Left common carotid artery plus branches (tissue), 1 donor: ENCODE results near the genes MVB12A, INSL3 and LRRC25.

GRCh38 chr19:17323905-17324226, 10.8 kb downstream of the ANO8 start:
- PRO-cap: no peak

- PRO-cap: no peak
These were observed 1.0 kb downstream of the ANO8 start for GRCh38 chr19:17333485-17334208.

DNA sequence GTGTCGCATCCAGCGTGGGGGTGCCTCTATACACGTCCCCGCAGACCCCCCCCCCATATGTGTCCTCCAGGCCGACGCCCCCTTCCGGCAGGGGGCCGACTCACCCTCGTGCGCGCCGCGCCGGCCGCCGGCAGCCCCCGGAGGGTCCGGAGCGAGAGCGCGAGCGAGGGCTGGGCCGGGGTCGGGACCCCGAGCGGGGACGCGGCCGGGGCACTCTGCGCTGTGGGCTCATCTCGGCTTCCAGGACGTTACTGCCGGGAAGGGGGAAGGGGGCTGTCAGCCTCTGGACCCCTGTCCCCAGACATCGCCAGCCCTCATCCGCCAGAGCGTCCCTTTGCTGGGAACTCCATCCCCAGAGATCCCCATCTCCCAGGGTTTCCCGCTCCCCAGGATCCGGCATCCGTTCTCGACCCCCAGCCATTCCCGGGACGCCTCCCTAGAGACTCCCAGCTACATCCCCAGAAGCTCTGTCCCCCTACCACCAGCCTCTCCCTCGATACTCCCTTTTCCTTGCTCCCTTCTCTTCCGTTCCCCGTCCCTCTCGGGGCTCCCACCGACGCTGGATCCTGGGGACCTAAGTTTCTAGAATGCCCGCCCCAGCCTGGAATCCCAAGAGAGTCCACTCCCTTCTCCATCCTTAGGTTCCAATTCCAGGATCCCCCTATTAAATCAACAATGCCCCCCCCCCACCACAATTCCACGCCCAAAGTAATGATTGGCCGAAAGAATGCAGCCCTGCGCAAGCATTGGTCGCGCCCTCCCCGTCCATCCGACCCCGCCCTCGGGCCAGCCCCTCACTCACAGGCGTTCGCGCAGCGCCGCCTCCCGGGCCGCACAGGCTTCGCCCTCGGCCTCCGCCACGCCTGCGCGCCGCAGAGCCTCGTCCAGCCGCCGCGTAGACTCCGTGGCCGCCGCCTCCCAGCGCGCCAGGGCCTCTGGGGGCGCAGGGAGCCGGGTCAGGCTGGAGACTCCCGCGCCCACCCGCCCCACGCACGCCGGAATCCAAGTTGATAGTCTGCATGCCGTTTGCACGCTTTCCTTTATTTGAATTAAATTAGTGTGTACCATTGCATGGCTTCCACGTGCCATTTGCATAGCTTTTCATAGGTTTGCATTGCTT, 3.2 kb downstream of the CCDC194 start:
- PRO-cap: unidirectional peak, minus-strand start at position 548 of the sequence

DNA sequence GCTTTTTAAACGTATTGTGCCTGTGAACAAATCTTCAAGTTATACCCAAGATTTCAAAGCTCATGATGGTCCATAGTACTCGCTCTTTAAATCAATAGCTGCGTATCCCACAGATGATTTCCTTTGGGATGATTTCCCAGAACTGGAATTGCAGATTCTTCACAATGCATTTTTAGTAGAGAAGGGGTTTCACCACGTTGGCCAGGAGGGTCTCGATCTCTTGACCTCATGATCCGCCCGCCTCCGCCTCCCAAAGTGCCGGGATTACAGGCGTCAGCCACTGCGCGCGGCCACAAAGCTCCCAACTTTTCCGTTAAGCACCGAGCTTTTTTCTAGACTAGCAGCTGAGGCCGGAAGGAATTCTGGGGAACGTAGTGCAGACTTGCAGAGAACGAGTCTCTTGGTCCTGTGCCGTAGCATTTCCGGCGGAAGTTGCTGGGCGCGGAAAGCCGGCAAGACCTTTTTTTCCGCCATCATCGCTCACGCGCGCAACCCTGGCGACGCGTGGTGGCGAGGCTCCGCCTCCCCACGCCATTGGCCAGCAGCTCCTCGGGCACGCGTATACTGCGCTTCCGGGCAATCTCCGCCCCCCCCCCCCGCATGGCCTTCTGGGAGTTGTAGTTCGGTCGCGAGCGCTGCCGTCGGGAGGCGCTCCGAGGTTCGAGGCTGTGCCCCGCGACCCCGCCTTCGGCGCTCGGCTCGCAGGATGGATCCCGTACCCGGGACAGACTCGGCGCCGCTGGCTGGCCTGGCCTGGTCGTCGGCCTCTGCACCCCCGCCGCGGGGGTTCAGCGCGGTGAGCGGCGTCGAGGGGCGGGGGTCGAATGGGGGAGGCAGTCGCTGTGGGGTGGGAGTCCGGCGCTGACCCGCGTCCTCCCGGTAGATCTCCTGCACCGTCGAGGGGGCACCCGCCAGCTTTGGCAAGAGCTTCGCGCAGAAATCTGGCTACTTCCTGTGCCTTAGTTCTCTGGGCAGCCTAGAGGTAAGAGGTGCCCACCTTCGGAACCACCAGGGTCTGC, at the start of gene MVB12A:
Gene MVB12A, plus strand, starts transcription at position 618 of the 1,019 bp plus-strand sequence.
- PRO-cap: bidirectional peak, plus-strand start at position 644 of the sequence, minus-strand start at position 364 of the sequence

- PRO-cap: no peak
These were observed 5.3 kb downstream of the SLC27A1 start for GRCh38 chr19:17475426-17476141.

DNA sequence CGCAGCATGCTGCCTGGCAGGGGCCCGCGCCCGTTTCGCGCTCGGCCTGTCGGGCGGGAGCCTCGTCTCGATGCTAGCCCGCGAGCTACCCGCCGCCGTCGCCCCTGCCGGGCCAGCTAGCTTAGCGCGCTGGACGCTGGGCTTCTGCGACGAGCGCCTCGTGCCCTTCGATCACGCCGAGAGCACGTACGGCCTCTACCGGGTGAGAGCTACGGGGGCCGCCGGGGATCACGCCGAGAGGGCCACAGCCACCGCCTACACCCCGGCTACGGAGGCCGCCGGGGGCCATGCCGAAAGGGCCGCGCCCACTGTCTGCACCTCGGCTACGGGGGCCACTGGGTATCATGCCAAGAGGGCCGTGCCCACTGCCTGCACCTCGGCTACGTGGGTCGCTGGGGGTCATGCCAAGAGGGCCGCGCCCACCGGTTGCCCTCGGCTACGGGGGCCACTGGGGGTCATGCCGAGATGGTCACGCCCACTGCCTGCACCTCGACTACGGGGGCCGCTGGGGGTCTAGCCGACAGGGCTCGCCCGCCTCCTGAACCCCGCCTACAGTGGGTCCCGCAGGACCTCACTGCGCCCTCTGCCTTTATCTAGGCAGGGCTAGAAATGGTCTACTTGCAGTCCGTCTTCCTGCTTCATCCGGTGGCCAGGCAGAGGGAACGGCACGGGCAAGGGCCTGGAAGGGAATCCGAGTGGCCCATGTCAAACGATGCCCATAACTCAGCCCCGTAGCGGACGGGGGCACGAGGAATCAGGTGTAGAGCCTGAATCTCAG, 499 bp downstream of the PGLS start:
- PRO-cap: no peak

DNA sequence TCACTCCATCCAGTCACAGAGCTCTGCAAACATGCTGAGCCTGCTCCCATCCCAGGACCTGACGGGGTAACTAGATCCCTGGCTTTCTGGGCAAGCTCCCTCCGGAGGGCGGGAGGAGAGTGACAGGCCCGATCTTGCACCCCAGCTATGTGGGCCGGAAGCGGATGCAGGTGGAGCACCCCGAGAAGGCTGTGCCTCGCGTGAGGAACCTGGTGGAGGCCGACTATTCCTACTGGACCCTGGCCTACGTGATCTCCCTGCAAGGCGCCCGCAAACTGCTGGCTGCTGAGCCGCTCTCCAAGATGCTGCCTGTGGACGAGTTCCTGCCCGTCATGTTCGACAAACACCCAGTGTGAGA, 25.1 kb downstream of the COLGALT1 start:
- PRO-cap: no peak

DNA sequence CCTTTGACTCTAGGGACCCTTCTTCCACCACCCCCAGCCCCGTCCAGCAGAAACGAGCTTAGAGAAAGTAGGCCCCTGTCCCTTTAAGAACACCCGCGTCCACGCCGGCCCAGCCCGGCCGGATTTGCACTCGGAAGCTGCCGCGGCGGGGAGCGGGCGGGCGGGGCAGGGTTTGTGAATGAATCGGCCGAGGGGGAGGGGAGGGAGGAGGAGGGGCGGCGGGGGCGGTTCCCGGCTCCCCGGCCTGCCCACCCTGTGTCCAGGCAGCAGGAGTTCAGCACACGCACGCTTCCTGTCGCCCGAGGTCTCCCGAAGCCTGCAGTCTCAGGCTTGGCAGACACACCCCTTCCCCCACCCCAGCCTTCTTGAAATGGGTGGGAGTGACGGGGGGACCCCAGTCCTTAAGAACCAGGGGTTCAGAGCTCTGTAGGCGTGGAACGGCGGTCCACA, 1.5 kb downstream of the UNC13A start:
- PRO-cap: unidirectional peak, plus-strand start at position 295 of the sequence

DNA sequence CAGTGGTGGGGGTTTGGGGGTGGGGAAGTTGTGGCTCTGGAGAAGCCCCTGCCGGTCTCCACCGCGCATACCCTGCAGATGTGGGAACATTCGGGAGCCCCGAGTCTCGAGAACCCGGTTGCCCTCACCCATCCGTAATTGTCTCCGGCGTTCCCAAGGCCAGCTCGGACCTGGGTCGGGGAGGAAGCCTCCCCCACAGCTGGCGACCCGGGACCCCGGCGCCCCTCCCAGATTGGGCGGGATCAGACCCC, 231 bp downstream of the B3GNT3 start:
- PRO-cap: no peak

DNA sequence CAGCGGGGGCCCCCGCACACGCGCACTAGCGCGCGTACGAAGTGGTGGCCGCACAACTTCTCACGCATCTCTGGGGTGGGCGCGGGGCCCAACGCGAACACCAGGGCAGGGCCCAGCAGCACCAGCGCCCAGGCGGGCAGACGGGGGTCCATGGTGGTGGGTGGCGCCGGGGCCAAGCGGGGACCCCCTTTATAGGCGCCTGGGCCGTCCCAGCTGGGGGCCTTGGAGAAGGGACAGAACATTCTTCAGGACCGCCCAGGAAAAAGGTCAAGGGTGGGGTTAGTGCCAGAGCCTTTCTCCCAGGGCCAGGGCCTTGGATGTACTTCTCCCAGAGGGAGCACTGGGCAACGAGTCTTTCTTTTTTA, at the start of gene INSL3:
Gene INSL3, minus strand, starts transcription at position 165 of the 365 bp plus-strand sequence.
- PRO-cap: no peak

GRCh38 chr19:17861872-17862494, 2.3 kb downstream of the RPL18A start:
- PRO-cap: no peak

DNA sequence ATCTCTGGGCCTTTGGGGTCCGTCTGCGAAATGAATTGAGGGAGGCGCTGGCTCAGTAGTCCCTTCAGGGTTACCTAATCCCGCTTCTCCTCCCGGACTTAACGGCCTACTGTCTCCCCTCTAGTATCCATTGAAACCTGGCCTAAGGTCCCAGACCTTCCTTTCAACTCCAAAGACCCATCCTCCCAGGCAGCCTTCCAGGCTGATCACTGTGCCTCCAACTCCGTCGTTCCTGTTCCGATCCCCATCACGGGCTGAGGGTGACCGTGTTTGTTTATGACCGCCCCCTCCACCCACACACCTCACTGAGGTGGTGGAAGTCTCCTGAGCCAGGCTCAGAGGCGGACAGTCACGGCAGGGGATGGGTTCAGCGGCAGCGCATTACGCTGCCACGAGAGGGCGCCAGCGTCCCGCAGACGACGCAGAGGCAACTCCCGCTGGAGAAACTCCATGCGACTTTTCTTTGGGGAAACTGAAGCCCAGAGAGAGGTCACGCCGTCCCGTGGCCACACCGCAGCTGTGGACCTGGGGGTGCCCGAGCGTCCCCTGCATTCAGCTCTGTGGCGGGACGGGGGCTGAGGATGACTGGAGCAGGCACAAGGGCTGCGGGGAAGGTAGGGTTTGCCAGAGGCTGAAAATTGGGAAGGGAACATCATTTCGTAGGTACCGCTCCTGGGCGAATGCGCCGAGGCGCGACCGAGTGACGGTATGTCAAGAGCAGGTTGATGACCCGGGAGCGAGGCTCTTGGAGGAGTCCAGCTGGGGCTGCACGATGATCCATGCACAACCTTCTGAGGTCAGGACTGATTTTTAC, 1.0 kb upstream of the ARRDC2 start:
- PRO-cap: unidirectional peak, plus-strand start at position 466 of the sequence

- PRO-cap: no peak
These were observed 2.6 kb downstream of the PIK3R2 start for GRCh38 chr19:18155316-18156226.

- PRO-cap: no peak
These were observed 3.2 kb downstream of the IFI30 start for GRCh38 chr19:18176568-18177377.

GRCh38 chr19:18253685-18254256, 20.5 kb downstream of the IQCN start:
- PRO-cap: no peak

DNA sequence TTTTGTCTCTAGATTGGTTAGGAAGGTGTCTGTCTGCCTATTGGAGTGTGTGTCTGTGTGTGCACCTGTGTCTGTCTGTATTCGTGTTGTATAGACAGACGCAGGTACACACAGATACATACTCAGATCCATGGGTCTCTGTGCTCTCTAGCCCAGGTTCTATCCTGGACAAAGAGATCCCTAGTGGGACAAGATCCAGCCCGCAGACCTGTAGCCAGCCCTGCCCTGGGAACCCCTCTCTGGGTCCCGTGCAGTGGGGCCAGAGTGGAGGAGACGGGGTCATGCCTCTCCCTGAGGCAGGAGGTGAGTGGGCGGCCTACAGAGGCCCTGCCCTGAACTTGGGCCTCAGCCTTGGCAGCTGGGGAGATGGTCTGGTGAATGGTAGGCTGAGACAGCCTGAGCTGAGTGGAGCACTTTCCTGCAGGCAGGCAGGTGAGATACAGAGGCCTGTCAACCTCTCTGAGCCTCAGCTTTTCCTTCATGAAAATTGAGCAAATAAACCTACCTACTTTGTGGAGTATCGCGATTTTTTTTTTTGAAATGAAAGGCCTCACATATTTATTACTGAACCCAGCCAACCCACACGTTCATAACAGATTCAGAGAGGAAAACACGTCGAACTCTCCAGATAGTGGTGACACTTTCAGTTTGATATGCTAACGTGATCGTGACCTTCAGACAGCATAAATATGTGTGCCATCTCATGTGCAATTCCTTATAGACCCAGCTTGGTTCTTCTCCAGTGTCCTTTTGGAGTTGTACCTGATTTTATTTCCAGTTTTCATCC, 3.4 kb upstream of the JUND start:
- PRO-cap: no peak

DNA sequence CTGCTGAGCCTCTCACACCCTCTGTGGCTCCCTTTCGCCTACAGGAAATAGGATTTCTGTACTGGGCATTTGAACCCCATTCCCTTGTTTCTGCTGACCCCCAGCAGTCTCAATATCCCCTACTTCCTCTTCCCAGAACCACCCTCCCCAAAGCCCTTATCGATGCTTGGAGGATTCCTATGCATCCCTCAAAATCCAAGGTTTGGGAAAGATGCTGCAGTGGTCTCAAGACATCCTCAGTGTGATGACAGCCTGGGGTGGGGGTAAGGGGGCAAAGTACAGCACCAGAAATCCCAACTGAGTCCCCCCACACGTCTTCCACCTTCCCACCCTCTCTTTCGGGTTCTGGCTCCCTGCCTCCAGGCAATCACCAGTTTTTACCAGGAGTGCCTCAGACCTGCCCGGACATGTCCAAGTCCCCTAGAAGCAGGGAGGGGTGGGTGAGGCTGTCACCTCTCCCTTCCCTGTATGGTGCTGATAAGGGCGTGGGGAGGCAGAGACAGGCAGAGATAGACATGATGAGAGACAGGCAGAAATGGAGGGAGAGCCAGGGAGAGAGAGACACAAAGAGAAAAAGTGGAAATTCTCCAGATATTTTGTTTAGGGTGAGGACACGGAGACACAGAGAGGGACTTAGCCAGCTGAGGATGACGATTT, 12.3 kb upstream of the GDF15 start:
- PRO-cap: no peak

DNA sequence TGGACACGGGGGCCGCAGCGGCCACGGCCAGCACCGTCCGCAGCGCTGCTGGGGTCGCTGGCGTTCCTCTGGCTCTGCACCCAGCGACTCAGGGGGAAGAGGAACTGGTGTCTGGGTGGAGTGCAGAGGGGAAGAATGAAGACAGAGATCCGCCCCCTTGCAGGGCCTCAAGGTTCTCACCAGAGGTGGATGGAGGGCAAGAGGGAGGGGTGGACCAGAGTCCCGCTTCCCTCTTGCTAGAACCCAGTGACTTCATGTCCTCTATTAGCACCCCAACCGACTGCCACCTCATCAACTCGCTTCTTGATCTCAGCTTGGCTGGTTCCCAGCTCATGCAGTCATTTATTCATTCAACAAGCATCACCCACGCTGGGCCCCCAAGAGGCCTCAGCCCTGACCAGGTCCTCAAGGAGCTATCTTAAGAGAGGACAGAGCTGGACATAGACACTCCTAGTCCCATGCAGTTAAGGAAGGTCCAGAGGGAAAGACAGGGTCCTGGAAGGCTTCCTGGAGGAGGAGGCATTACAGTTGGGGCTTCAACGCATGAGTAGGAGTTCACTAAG, at the start of gene LRRC25:
Gene LRRC25, minus strand, starts transcription at position 90 of the 563 bp plus-strand sequence.
- PRO-cap: unidirectional peak, minus-strand start at position 90 of the sequence

GRCh38 chr19:18440291-18440859, 2.4 kb upstream of the ISYNA1 start:
- PRO-cap: no peak

DNA sequence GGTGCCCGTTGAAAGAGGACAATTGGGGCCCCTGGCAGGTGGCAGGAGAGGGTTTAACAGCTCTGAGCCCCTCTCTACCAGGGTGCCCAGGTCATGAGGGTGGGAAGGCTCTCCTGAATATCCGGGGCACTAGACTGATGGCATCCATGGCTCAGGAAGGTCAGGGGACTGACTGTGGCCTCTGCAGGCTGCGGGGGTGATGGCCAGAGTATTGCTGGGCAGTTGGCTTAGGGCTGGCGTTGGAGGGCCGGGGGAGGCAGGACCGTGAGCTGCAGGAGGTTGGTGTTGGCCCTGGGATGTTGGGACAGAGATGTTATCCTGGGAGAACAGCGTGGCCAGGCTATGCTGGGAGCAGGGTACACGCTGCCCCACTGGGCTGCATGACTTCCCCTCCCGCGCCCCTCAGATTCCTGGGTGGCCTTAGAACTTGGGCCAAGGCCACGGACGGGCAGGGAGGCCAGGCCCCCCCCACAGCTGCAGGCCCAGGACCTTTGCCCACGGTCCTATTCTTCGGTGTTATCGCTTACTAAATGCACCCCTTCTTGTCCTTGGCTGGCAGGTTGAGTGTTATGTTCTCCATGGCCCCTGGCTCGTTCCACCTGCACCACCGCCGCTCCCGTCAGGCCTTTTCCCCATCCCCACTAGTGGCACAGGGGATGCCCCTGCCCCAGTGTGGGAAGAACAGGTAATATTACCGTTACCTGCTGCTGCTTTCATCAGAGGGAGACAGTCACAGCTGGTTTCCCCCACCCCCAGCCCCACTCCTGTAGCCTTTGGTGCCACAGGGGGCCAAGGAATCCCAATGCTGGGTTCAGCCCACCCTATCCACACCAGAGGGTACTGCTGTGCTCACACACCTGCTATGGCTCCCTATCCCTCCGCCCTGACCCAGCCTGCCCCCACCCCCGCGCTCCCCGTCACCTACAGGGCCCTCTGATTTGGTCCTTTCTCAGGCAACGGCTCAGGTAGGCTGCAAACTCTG, 3.2 kb upstream of the ISYNA1 start:
- PRO-cap: no peak